ENCODE results near the genes TACC3 and NSD2.

DNA sequence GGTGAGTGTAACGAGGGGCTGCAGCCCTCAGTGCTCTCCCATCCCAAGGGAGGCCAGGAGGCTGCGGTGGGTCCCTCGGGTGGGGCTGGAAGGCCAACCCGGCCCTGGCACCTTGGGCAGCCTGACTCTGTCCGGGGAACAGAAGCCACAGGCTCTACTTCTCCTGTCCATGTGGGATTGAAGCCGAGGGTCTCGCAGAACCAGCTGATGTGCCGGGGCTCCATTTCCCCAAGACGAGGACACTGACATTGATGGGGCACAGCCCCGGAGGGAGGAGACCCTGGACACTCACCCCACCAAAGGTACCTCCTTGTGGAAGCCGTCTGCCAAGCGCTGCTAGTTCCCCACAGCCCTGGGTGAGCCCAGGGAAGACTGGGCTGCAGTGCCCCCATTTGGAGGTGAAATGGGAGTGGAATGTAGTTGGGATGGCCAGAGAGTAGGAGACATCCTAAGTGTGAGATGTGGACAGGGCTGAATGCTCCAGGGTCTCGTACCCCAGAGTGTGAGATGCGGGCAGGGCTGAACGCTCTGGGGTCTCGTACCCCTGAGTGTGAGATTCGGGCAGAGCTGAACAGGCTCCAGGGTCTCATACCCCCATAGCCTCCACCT, 2.3 kb upstream of the SLC26A1 start:
- PRO-cap: no peak

GRCh38 chr4:997970-998610, 4.9 kb upstream of the SLC26A1 start:
- PRO-cap: no peak

- PRO-cap: no peak
These were observed 37.5 kb upstream of the SPON2 start for GRCh38 chr4:1209718-1210406.

DNA sequence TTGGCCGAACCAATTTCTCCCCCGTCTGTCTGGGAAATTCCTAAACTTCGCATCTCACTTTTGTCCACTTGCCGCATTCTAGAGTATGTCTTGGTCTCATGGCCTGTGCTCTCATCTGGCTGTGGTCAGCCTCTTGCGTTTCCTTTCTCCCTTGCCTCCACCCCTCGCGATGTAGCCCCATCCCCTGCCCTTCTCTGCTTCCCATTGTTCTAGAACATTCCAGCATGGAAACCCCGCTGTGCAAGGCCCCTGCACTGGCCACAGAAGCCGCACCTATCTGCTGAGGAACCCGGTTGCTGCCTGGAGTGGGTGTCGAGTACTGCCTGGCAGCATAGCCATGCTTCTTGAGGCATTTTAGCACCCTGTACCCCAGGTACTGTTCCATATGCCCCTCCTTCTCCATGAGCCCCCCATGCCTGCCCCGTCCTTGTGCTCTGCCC, 8.1 kb downstream of the MAEA start:
- PRO-cap: no peak

DNA sequence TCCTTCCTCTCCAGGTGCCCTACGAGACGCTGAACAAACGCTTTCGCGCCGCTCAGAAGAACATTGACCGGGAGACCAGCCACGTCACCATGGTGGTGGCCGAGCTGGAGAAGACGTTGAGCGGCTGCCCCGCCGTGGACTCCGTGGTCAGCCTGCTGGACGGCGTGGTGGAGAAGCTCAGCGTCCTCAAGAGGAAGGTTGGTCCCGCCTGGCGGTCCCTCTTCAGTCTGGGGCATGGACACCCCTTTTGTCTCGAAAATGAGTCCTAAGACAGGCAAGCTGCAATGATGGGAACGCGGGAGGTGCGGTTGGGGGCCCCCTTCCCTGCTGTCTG, 22.2 kb downstream of the MAEA start:
- PRO-cap: no peak

GRCh38 chr4:1324009-1324765, 22.8 kb upstream of the UVSSA start:
- PRO-cap: no peak

GRCh38 chr4:1721413-1721837, at the start of gene TACC3:
TSS of gene TACC3 (plus strand) at chr4:1721521.
- PRO-cap: no peak

DNA sequence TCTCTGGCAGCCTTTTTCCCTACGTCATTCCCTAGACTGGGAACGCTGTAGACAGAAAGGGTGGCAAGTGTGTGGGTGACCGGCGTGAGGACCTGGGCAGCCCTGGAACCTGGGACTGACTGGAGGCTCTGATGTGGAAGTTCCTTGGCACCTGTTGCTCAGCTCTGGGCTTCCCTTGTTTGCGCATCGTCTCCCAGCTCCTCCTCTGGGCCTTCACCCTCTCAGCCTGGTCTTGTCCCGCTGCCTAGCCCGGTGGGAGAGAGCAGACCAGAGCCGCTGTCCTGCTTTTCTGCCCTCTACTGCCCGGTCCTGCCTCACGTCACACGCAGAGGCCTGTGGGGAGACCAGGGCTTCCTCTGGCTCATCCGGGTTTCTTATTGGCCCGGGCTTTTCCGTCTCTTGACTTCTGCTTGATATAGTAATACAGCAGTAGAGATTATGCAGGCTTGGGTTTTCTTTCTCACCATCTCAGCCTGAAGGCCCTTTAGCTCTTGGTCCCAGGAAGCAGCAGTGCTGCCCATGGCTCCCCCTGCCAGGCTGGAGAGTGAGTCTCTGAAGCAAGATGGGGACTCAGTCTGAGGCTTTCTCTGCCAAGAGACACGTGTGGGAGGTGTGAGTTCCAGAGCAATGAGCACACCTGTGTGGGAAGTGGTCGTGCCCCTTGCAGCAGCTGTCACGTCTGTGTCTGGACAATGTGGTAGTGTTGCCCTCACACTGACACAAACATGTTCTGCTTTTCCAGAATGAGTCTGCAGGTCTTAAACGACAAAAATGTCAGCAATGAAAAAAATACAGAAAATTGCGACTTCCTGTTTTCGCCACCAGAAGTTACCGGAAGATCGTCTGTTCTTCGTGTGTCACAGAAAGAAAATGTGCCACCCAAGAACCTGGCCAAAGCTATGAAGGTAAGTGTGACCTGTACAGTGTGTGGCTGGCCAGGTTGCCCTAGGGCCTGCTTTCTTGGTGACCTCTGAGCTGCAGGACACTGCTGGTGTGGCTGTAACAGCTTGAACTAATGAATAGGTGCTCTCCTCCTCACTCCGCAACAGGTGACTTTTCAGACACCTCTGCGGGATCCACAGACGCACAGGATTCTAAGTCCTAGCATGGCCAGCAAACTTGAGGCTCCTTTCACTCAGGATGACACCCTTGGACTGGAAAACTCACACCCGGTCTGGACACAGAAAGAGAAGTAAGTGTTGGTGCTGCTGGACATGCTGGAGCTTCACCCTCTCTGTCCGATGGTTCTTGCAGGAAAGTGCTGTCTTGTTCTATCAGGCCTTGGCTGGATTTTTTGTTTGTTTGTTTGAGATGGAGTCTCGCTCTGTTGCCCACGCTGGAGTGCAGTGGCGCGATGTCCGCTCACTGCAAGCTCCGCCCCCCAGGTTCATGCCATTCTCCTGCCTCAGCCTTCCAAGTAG, 1.9 kb downstream of the TACC3 start:
- PRO-cap: bidirectional peak, plus-strand start at position 921 of the sequence, minus-strand start at position 677 of the sequence

DNA sequence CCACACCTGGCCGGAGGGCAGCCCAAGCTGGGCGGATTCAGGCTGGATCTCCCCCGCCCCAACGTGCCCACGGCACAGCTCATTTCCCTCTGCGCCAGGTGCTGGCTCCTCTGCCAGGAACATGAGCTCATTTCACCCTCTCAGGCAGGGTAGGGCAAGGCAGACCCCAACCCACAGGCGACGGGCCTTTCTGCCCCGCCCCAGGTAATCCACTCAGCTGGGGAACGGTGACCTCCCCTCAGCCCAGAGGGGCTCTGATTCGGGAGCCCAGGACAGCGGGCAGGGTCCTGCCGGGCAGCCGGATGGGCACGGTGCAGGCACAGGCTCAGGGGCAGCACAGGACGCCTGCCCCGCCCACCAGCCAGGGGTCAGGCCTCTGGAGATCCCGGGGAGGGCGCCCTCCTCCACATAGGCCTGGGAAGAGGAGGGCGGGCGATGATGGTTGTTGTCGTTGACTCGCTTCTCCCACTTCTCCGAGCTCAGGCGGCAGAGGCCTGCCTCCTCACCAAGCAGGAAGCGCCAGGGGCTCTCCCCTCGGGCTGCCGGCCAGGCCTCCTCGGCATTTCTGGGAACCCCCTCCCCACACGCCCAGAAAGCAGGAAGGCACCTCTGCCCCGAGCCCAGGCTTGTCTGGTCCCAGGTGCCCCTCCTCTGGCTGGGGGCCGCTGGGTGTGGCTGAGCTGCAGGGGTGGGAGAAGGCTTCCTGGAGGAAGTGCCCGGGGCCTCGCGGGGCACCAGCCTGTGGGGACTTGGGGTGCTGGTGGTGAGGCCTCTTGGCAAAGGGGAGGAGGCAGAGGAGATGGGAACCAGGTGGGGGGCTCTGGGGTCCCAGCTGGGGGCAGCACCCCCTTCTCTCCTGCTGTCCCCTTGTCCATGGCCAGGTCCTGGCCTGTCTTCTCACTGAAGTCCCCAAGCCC, 31.2 kb downstream of the TACC3 start:
- PRO-cap: no peak

GRCh38 chr4:1784967-1785585, 8.0 kb upstream of the FGFR3 start:
- PRO-cap: no peak

GRCh38 chr4:1805208-1805560, 12.1 kb downstream of the FGFR3 start:
- PRO-cap: no peak

DNA sequence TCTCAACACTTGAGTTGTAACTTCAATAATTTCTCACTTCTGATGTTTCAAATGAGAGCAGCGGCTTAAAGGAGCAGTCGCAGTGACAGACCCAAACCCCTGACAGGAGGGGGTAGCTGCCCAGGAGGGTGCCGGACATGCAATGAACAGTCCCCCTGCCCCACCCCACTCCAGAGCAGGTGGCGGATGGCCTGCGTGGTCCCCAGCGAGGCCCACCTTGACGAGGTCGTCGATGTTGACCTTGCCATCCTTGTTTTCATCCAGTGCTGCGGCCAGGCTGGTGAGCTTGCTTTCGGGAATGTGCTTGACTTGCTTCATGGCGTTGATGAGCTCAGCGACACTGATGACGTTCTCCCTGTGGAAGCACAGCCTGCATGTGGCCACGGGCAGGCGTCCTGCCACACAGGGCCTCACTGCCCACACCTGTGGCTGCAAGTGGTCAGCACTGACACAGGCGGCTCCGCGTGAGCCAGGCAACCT, 22.4 kb downstream of the FGFR3 start:
- PRO-cap: no peak

DNA sequence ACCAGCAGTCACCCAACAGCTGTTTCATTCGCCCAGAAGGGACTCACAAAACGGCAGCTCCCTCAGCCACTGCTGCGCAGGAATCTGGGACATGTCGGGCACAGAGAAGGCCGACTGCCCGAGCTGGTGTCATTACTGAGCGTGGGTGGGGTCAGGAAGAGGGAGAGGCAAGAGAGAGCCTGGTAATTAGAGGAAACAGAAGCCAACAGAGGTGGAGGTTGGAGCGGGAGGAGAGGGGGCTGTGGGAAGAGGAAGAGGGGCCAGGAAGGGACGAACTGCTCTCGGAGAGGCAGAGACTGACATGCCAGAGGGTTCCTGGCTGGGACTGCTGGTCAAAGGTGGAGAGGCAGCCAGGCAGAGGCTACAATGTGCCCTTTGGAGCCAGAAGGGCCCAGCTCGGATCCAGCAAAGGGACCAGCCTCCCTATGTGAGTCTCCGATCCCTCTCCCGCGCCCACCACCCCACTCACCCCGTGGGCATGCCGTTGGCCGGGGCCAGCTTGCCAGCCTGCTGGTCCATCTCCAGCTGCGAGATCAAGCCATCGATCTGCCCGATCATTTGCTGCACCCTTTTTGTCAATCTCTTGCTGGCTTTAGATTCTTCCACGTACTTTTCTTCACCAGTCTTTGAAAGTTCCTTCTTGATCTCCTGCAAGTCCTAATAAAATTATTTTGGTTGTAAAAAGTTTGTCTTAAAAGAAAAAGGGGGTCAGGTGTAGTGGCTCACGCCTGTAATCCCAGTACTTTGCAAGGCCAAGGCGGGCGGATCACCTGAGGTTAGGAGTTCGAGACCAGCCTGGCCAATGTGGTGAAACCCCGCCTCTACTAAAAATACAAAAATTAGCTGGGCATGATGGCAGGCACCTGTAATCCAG, 23.4 kb downstream of the FGFR3 start:
- PRO-cap: no peak

GRCh38 chr4:1826653-1827331, 29.2 kb downstream of the LETM1 start:
- PRO-cap: no peak

DNA sequence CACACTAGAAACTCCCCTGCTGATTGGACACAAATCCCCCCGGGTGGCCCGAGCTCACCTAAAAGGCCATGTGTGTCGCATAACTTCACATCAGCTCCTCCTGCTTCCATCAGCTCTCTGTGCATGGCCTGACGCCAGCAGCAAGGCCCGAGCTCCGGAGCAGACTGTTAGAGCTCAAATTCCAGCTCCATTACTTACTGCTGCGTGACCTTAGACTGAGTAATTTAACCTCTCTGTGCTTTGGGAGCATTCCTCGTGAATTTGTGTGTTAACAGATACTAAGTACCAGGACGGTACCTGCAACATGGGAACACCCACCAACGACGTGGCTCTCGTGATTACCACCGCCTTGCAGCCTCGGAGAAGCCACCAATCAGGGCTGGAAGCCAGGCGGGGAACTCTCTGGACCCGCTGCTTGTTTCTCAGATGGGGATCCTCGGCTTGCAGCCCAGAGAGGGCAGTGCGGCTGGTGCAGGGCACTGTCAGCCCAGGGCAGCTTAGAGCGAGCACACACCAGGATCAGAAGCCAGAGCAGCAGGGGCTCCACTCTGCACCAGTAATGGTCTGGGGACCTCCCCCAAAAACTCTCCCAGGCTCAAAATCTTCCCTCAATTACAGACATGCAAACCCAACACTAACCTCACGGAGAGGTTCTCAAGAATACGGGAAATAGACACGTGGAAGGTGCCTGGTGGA, 12.9 kb downstream of the LETM1 start:
- PRO-cap: no peak

DNA sequence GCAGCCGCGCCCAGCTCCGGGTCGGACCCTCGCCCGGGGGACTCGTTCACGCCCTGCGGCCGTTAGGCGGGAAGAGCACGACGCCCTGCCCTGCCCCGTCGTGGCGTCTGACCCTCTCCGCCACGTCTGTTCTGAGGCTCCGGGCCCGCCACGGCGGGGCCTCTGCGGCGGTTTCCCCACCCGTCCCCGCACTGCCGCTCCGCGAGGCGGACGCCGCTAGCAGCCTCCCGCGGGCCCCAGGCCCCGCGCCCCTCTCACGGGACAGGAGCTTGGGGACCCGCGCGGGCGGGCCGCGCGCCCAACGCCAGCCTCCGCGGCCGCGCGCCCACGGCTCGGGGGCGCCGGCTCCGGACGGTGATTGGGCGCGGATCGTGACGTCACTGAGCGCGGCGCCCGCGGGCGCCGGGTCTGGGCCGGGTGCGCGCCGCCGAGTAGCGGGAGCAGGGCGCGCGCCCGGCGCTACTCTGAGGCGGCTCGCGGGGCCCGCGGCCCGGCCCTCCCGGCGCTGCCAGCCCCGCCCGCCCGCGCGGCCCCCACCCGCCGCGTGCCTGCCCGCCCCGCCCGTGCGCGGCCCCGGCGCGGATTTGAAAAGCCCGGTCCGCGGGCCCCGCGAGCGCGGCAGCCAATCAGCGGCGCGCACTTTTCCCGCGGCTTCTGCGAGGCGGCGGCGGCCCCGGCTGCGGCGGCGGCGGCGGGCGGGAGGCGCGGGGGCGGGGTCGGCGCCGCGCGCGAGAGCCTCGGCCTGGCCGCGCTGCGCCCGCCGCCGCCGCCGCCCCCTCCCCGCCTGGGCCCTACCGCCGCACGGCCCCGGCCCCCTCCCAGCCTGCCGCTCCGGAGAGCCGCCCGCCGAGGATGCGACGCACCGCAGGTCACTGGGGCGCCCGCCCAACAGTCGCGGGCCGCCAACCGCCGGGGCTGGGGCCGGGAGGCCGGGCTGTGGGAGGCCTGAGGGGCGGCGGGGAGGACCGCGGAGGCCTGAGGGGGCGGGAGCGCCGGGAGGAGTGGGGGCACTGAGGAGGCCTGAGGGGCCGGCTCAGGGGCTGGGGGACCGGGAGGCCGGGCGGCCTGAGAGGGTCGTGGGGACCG, at the start of gene NSD2:
Gene NSD2, plus strand, starts transcription at position 719 of the 1,086 bp plus-strand sequence.
- PRO-cap: bidirectional peak, plus-strand start at position 462 of the sequence, minus-strand start at position 255 of the sequence

- PRO-cap: no peak
These were observed 45.6 kb downstream of the NSD2 start for GRCh38 chr4:1916693-1917254.

DNA sequence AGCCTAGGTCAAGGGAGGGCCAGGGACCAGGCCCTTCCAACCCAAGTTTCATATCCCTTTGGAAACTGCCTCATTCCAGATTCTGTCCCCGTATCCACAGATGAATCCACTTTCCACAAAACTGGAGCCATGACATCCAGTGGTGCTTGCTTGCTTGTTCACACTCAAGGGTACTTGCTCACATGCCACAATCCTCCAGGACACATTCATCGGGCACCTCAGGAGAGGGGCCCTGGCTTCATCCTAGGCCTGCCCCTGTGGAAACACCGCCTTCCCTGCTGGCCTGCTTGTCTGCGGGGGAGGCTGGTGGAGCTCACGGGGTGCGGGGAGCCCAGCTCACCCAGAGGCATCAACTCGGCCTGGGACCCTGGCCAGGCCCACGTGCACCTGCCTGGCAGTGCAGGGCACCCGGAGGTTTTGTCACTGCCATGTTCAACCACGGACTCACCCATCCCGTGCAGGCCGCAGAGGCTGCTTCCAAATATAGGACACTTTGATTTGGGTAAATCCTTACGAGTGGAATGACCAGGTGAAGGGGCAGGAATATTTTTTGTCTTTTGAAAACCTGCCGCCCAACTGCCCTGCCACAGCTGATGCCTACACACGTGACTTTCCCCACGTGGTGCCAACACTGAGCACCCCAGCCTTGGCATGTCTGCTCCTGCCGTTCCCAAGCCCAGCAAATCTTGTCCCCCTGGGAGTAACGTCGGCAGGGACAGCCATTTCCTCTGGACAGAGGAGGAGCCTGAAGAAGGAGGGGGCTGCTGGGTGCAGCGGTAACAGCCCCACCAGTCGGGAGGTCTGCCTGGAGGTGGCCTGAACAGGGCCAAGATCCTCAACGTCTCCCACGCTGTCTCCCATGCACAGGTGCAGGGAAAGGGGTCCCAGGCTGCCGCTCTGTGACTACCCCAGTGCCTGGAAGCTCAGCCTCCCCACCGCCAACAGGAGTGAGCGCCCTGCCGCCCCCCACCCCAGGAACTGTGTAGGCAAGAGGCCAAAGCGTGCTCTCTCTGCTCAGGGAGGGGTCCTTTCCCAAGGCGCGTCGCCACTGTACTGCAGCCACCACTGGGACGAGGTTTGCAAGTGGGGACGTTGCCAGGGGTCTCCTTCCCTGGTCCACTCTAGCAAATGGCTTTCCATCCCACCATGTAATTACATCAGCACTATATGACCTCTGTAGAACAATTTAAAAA, 8.5 kb downstream of the MXD4 start:
- PRO-cap: no peak

DNA sequence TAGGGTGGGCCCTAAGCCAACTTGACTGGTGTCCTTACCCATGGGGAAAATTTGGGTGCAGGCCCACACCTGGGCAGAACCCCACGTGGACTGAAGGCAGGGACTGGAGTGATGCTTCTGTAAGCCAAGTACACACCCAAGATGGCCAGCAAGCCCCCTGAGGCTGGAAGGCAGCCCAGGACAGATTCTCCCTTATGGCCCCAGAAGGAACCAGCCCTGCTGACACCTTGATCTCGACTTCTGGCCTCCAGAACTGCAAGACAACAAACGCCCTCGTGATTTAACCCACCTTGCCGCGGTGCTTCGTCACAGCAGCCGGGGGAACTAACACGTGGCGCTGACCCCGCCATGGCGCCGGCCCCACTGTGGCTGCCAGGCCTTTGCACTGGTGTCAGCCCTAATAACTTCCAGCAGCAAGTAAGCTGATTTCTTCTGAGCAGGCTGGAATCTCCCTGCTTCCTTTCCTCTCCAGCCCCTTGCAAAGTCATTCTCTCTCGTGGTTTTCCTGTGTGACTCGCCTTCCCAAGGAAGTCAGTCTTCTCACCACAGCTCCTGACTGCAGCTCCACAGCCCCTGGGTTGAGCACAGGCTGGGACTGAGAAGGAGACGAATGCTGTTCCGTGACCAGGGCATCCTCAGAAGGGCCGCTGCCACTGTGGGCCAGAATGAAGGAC, 23.3 kb upstream of the MXD4 start:
- PRO-cap: no peak

GRCh38 chr4:2290793-2291214, 28.9 kb upstream of the MXD4 start:
- PRO-cap: no peak